ENCODE measurements around a stretch of chr12.

GRCh38 chr12:116152070-116152654 lies 125.3 kb downstream of the MED13L start:
- PRO-cap, result no peak

DNA sequence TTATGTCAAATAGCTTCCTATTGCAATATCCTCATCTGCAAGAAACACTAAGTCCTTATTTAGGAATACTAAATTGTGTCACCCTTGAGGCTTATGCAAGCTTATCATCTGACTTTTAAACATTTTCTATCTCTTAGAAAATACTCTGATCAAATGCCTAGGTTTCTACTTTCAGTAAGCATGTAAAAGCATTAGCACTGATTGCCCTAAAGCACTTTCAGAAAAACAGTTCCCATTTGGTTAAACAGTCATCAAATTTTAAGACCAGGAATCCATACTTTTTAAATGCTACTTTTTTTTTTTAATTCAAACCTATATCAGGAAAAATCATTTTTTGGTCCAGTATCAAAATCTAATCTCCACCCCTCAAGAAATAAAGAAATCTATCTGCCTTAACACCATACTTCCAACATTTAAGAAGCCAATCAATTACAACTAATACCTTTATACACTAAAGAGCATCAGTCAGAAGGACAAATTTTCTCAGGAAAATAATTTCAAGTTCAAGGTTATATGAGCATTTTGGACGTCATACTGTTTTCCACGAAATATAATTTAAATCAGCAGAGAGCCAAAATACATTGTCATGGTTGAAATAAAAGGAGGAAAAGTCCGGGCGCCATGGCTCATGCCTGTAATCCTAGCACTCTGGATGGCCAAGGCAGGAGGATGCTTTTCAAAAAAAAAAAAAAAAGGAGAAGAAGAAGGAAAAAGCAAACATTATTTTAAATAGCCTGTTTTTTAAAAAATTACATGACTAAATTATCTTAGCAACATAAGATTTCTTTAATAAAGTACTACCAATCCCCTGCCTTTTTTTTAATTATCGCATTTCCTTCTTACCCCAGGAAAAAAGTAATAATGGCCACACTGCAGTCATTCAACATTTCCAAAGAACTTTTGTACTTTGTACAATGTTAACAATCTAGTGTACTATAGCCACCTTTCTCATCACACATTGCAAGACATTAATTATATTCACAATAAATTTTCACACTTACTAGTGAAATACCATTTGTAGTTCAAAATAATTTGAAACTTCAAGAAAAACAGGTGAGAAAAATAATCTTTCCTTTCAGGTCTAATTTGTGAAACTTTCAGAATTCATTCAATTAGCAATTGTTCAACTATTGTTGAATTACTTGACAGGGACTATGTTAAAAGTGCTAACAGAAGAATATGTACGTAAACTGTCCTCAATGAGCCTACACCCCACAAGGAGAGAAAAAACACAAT lies 77.7 kb downstream of the MED13L start:
- PRO-cap, result no peak

- PRO-cap, result no peak
These were observed 12.7 kb downstream of the MED13L start for GRCh38 chr12:116264514-116265375.

DNA sequence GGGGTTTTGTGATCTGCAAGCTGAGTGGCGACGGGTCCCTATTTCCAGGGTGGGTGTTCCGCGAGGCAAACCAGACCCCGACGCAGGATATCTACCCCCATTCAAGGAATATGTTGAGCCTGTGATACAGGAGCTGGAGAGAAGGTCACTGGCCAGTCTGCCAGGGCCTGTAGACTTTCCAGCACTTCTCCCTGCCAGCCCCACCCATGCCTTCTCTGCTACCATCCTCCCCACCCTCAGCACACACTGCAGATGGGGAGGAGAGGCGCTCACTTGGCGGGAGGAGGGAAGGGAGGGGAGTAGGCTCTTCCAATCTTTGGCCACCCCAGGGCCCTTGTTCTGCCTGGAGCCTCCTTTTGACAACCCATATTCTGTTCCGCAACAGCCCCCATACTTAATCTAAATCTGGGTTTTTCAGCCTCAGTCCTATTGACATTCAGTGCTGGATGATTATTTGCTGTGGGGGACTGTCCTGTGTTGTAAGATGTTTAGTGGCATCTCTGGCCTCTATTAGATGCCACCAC lies 102.4 kb upstream of the MAP1LC3B2 start:
- PRO-cap, result no peak

- PRO-cap, result no peak
These were observed 21.8 kb upstream of the MAP1LC3B2 start for GRCh38 chr12:116537274-116537798.

DNA sequence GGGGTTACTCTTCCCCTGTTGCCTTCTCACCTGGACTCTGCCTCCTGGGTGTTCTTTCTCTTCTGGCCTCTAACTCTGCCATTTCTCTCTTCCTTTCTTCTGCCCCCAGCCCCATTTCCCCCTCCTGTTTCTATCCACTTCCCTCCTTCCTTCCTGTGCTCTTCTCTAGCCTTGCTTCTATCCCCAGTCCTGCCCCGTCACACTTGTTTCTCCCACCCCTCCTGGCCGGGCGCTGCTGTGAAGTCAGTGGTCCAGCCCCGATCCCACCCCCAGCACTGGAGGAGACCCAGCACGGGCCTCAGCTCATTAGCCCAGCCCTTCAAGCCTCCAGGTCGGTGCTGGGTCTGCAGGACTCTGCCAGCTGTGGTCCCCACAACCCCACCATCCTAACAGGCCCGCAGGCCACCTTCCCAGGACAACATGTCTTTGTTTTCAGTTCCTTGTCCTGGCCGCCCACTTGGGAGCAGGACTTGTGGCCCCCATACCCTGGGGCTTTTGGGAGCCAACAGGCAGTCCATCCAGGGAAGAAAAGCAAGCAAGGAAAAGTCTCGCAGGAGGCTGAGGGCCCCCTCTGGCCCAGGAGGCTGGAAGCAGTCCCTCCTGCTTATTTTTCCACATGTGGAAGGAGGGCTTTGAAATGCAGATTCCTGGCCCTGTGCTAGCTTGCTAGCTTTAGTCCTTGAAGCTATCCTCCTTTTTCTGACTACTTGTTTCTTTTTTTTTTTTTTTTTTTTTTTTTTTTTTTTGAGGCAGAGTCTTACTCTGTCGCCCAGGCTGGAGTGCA lies 60.0 kb downstream of the HRK start:
- PRO-cap, result no peak

DNA sequence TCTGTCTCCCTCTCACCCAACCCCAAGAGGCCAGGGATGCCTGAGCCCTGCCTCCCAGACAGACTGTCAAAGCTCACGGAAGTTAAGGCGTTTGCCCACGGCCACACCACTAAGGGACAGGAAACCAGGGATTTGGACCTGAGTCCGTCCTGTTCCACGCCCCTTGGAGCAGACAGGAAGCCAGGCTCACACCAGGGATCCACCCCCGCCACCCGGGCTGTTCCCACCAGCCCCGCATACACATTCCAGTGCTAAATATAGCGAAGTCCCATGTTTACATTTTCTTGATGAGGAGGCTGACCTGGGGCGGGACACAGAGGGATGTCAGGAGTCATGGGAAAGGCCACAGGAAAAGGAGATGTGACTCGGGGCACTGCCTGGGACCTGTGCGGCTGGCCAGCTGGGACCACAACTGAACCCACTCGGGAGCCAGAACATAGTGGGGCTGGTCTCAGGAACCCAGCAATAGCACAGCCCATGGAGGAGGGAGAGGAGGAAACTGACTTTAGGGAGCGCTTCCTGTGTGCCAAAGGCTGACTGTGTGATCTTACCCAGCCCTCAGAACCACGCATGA lies 51.0 kb downstream of the TESC start:
- PRO-cap, result unidirectional peak, plus-strand start at position 314 of the sequence

DNA sequence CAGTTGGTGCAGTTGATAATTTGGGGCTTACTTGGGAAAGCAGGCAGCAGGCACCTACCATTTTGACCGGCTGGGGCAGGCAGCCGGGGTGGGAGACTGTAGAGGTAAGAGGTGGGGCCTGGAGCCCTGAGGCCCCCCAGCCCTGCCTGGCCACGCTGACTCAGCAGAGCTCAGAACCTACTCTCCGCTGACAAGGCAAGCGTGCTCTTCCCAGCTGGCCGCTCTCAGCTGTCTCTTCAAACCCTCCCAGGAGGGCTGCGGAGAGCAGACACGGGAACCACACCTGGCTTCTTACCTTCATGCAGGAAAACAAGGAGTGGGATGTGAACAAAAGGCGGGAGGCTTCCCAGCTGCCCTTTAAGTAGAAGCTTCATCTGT lies 12.5 kb upstream of the TESC start:
- PRO-cap, result unidirectional peak, plus-strand start at position 177 of the sequence; unidirectional peak, plus-strand start at position 239 of the sequence

GRCh38 chr12:117130269-117130577 lies 31.0 kb upstream of the TESC start:
- PRO-cap, result no peak

DNA sequence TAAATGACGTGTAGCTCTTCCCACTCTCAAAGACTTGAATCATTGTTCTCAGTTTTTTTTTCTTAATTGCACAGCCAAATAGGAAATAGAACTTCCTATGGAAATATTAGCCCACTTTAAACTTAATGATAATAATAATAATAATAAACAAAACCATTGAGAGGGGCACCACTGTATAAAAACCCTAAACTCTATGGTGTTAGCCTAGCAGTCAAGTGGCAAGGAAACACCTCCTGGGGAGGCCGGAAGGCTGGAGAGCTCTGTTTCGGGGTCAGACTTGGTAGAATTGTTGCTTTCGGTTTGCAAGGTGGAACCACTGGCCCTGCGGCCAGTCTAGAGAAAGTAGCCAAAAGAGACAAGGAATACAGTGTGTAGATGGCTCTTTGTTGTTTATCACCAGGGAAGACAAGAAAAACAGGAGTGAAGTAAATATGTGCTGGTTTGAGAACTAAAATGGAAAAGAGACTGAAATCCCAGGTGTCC lies 40.1 kb upstream of the TESC start:
- PRO-cap, result no peak

- PRO-cap, result no peak
These were observed 11.1 kb downstream of the FBXO21 start for GRCh38 chr12:117179187-117179510.

GRCh38 chr12:117789506-117790003 lies 179.2 kb downstream of the KSR2 start:
- PRO-cap, result bidirectional peak, plus-strand start at chr12:117789771, minus-strand start at chr12:117789660

- PRO-cap, result no peak
These were observed 65.1 kb downstream of the TAOK3 start for GRCh38 chr12:118307508-118308050.

DNA sequence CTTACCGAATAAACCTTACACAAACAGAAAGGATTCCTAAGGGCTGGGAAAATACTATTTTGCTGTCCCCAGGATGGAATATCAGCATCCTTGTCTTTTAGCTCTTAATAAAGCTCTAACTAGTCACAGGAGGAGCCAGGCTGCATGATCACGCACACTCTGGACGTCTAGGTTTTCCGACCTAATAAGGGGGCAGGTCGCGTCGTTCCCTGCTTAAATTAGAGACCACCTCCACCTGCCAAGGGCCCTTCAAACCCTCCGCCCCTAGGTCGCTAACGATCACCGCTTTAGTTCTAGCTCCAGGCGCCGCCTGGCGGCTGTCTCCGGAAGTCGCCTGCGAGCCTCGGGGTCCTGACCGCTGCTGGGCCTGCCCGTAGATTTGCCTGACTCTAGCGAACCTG lies 404 bp upstream of the SUDS3 start:
- PRO-cap, result bidirectional peak, plus-strand start outside the sequence, minus-strand start at position 186 of the sequence

DNA sequence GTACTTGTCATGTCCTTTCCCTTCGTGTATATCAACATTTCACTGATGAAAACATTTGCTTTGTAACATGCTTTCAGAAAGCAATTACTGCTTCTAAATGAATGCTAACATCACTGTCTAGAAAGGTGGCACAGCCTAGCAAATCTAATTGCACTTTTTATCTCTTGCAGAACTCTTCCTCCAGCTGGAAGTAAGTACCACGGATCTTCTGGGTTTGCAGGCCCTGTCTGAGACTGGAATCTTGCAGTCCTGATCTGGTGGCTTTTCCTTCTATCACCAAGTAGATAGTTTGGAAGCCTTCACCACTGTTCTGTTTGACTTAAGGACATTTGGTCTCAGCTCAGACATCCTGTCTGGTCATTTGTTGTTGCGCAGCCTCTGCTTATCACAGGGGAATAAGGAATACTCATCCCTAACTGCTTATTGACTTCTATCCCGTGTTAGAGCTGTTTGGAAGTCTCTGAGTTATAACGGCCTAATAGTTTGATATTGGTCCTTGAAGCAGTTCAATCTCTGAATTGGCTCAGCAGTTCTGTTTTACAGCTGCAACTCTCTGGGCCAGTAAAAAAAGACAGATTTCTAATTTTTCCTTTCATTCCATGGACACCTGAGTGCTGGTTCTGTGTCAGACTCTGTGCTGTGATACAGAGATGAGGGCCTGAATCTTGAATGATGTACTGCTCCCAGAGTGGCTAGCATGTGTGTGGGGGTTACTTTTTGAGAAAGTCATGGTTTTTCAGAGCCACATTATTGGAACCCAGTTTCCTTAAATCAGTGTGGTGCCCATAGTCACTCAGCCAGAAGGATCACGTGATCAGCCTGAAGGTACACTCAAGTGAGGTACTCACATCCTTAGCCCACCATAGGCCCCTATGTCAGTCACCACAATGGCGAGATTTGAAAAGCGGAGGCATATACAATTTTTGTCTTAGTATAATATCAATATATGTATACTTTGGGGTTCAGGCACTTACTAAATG lies 13.7 kb downstream of the SUDS3 start:
- PRO-cap, result no peak

DNA sequence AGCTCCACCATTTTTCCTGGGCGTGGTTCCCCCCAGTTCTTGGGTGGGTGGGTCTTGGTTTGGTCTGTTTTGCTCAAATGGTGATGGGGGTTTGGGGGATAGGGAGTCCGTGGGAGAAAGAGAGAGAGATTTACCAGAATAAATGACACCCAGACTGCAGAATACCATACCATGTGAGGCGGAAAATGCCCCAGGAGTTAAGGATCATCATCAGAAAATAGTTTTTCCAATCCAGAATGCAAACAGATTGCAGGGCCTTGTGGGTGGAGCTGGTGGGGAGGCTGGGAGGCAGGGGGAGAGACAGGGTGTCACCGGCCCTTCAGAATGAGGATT lies 55.7 kb downstream of the SRRM4 start:
- PRO-cap, result no peak

DNA sequence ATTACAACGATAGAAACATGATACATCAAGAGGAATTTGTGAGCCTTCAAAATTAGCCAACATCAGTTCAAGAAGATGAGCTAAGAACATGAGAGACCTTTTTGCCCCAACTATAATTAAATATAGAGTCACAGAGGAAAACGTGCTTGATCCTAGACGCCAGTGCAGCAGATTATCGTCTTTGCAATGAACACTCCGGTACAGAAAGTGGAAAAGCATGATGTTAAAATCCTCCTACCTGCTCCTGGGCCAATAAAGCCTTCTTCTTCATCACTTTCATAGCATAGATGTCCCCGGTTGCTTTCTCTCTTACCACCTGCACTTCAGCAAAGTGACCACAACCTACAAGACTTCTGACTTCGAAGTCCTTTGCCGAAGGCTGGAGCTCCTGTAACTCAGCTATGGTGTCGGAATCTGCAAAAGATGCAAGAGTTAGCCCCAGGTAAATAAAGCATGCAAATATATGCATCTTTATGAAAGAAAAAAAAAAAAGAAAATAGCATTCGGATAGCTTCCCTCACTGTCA lies 19.8 kb downstream of the CIT start:
- PRO-cap, result no peak

DNA sequence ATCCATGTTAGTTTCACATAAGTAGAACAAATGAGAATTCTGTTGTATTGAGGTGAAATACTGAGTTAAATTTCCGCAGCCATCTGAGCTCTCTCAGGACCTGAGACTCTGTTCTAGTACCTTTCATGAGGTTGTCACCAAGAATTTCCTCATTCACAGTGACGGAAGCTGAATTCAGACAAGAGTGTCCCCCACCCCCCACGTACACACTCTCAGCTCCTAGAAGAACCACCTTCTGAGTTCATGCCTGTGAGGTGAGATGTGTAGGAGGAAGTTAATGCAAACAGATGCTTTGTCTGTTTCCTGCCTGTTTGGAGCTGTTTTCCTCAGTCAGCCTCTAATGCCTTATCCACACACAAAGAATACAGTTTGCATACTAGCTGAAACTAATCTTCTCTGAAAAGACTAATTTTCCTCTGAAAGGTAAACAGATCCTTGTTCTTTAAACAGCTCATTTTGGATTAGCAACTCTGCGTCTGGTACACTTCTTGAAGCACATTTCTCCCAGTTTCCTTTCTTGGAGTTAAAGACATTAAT lies 18.3 kb downstream of the BICDL1 start:
- PRO-cap, result no peak

DNA sequence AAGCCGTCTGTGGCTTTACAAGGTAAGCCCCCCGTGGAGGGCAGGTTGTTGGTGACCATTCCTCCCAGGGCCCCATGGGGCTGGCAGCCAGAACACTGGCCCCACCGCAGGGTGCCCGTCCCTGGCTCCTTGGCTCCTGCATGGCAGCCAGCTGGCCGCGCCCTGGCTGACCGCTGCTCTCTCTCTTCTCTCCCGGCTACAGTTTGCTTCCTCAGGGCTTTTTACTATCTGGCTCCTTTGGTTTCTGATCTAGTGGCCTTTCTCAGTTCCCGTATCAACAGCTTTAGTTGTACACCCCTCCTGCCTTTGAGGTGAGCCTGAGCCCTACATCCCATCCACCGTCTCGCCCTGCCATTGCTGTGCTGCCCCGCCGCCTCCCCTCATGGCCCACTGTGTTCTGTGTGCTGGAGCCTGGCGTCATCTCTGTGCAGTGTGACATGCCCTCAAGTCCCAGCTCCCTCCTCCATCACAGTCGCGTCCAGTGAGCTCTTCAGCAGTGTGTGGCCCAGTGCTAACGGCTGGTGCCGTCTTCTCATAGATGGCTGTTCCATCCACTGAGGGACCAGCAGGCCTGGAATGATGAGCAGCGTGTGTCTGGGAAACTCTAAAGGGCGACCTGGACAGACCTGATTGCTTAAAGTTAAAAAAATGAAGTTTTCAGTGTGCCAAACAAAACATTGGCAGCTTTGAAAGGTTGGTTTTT lies 25.7 kb downstream of the RAB35 start:
- PRO-cap, result no peak

GRCh38 chr12:120096308-120097391 lies 19.9 kb downstream of the RAB35 start:
- PRO-cap, result no peak